Measurements from ENCODE around the gene GFI1.

- PRO-cap, 3 experiments = no peak in any of the 3 experiments
- RAMPAGE, long total RNA, 2 experiments = no peak in any of the 2 experiments
- RRBS = no CpG with 5 or more reads among the region's 5 CpGs
Measured at GRCh38 chr1:91765162-91765759, 120.7 kb downstream of the TGFBR3 start.

- PRO-cap, 3 experiments = no peak in any of the 3 experiments
- RAMPAGE, long total RNA, 2 experiments = no peak in any of the 2 experiments
- RRBS = no CpG with 5 or more reads among the region's 17 CpGs
Measured at GRCh38 chr1:91804199-91805298, 81.4 kb downstream of the TGFBR3 start.

GRCh38 chr1:91850653-91851672, 35.0 kb downstream of the TGFBR3 start:
- PRO-cap, 3 experiments = peak in 1 of 3 experiments; most common plus-strand start chr1:91851523 (in 1); most common minus-strand start chr1:91851401 (in 1)
- RAMPAGE, long total RNA, 2 experiments = no peak in any of the 2 experiments
- RRBS = no CpG with 5 or more reads among the region's 11 CpGs

- PRO-cap, 3 experiments = no peak in any of the 3 experiments
- RAMPAGE, long total RNA, 2 experiments = no peak in any of the 2 experiments
- RRBS = no CpG with 5 or more reads among the region's 16 CpGs
Measured at GRCh38 chr1:91948278-91948942, 791 bp upstream of the BRDT start.

DNA sequence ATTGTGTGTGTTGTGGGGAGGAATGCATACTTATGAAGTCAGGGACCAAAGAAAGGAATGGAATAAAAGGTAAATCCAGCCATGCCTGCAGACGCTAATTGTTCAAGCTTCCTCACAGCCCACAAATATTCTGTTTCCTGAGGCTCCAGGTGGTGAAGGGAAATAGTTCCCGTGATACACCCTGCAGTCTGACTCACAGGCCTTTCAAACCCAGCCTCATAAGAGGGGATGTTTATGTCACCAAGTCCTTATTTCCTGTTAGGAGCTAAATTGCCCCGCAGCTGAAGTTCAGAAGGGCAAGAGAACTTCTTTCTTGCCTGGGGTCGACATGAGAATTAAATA, 1.0 kb downstream of the EPHX4 start:
- PRO-cap, 3 experiments = no peak in any of the 3 experiments
- RAMPAGE, long total RNA, 2 experiments = no peak in any of the 2 experiments
- RRBS = no CpG with 5 or more reads among the region's 4 CpGs

DNA sequence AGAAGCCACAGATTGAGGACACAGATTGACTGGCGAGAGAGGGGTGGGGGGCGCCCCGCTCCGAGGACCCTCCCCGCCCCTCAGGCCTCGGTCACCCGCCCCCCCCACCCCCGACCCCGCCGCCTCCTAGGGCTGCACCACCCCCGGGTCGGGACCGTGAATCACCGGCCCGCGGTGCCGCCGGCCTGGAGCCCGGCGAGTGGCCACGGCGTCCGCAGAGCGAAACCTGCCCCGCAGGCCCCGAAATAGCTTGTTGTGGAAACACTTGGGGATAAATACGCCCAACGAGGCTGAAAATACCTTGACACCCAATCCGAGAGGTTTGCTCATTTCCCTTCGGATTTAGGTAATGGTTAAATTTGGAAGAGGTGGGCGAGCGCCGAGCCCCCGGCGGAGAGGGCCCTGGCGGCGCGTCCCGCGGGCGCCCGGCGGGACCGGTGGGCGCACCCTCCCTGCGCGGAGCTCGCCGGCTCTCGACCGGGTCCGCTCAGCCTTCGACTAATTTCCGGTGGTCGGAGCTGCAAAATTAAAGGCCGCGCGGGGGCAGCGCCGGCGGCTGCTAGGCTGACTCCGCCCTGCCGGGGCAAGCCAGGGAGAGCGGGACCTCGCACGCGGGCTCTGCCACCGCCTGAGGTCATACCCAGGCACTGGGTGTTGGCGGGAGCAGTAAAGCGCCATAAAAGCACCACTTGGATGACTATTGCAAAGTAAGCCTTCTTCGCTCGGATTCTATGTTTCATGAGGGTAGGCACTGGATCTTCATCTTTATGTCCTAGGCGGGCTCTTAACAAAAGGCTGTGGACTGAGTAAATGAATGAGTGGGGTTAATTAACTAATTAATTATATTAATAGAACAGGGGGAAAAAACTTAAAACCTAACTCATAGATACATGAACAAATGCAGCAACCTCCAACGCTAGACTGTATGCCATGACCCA, at the start of gene GFI1:
Gene GFI1 (minus strand): TSS at position 500 of the 938 bp plus-strand sequence.
- PRO-cap, 3 experiments = peak in 3 of 3 experiments; most common plus-strand start position 591 of the sequence (in 1); most common minus-strand start position 500 of the sequence (in 3)
- RAMPAGE, long total RNA, 2 experiments = no peak in any of the 2 experiments
- RRBS = 3% methylated on average over 16 of the region's 74 CpGs

- PRO-cap, 3 experiments = no peak in any of the 3 experiments
- RAMPAGE, long total RNA, 2 experiments = no peak in any of the 2 experiments
- RRBS = no CpG with 5 or more reads among the region's 15 CpGs
Measured at GRCh38 chr1:92634091-92634706, 147.5 kb upstream of the GFI1 start.

GRCh38 chr1:92671219-92672053, 113.5 kb downstream of the EVI5 start:
- PRO-cap, 3 experiments = no peak in any of the 3 experiments
- RAMPAGE, long total RNA, 2 experiments = no peak in any of the 2 experiments
- RRBS = no CpG with 5 or more reads among the region's 3 CpGs

DNA sequence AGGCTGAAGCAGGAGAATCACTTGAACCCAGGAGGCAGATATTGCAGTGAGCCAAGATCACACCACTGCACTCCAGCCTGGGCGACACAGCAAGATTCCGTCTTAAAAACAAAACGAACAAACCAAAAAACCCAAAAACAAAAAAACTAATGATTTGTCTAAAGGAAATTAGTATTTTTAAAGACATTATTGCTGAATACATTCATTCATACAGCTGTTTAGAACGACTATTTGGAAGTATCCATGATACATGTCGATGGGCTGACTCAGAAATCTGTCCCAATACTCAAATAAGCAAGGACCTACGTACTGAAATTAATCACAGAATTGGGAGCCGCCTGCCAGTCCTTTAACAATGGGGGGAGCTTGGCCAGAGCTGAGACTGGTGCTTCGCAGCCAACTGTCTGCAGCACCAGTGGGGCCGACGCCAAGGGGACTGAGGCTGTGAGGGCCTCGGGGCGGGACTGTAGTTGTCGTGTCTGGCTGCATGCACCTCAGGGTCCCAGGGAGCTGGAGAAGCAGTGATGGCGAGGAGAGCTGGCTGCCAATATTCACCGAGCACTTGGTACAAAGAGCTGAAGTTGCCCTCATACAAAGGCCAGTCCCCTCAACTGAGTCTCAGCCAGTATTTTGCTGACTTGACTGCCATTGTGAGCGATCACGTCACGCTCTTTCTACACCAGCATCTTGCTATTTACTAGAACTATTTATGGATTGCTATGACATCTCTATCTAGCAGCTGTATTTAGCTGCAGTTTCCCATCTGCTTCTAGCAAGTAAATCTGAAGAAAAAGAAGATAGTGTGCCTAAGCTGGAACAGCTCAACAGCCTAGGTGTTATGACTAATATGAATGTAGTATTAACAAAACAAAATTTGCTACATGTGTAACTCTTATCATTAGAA, 29.3 kb downstream of the EVI5 start:
- PRO-cap, 3 experiments = no peak in any of the 3 experiments
- RAMPAGE, long total RNA, 2 experiments = no peak in any of the 2 experiments
- RRBS = no CpG with 5 or more reads among the region's 18 CpGs

- PRO-cap, 3 experiments = no peak in any of the 3 experiments
- RAMPAGE, long total RNA, 2 experiments = no peak in any of the 2 experiments
- RRBS = no CpG with 5 or more reads among the region's 6 CpGs
Measured at GRCh38 chr1:92792134-92792795, 7.4 kb upstream of the EVI5 start.

- PRO-cap, 3 experiments = no peak in any of the 3 experiments
- RAMPAGE, long total RNA, 2 experiments = no peak in any of the 2 experiments
- RRBS = no CpG with 5 or more reads among the region's 6 CpGs
Measured at GRCh38 chr1:92919294-92919996, 41.8 kb downstream of the DIPK1A start.

- PRO-cap, 3 experiments = peak in 2 of 3 experiments; most common plus-strand start chr1:93042629 (in 2)
- RAMPAGE, long total RNA, 2 experiments = no peak in any of the 2 experiments
- RRBS = no CpG with 5 or more reads among the region's 5 CpGs
Measured at GRCh38 chr1:93042391-93042952, 36.6 kb upstream of the MTF2 start.

DNA sequence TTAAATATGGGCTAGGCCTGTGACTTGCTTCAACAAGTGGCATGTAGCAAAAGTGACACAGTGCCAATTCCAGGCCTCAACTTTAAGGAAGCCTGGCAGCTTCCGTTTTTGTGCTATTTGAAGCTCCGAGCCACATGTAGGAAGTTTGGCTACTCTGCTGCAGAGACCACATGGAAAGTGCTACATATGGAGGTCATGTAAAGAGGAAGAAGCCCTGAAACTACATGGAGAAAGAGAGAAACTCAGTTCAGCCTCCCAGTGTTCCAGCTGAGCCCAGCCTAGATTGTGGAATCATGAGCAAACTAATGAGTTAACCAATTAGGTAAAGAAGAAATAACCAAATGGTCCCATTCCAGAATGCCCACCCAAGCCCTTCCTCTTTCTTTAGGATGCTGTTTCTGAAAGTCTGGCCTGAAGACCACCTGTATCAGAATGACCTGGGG, 28.4 kb upstream of the DR1 start:
- PRO-cap, 3 experiments = no peak in any of the 3 experiments
- RAMPAGE, long total RNA, 2 experiments = no peak in any of the 2 experiments
- RRBS = no CpG with 5 or more reads among the region's 2 CpGs

DNA sequence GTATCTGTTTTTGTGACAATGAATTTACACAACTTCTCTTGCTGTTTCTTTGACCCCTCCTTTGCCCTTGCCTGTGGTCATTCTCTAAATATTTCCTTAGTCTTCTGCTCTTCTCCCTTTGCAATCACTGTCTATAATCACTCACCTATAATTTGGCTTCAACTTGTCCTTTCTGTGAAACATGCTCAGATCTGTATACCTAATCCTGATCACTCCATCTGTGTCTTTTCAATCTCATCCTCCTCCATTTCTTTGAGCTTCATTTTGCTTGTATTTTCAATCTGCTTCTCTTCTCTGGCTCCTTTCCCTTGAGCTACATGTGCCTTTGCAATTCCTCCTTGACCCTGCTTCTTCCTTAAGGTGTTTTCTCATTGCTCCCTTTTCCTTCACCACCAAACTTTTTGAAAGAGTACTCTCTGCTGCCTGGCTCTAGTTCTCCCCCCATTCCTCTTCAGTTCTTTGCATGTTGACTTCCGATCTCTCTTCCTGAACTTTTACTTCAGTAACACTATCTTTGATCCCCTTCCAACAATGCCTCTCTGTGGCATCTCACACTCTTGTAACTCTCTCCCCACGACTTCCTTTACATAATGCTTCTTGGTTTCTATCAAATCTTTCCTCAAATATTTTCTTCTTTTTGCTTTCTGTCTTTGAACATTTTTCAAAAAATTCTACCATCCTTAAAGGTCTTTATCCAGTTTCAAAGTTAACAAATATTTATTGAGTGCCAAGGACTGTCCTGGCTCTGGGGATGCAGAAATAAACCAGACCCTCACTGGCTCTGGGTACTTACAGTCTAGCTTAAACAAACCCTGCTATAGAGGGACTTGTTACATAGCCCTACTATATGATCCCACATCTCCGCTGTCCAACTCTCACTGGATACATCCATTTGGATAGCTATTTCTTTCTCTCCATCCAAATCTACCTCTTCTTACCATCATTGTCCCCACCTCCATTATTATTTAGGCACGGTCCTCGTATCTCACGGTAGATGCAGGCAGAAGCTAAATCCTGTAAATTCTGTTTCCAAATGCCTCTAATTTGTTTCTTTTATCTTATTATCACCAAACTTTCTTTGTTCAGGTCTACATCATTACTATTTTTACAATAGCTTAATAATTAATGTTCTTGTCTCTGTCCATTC, 4.7 kb upstream of the DR1 start:
- PRO-cap, 3 experiments = no peak in any of the 3 experiments
- RAMPAGE, long total RNA, 2 experiments = start-site peak on the minus strand in 1 of 2 experiments, centred at position 428 of the sequence, 103 reads per replicate
- RRBS = no CpG with 5 or more reads among the region's 6 CpGs

DNA sequence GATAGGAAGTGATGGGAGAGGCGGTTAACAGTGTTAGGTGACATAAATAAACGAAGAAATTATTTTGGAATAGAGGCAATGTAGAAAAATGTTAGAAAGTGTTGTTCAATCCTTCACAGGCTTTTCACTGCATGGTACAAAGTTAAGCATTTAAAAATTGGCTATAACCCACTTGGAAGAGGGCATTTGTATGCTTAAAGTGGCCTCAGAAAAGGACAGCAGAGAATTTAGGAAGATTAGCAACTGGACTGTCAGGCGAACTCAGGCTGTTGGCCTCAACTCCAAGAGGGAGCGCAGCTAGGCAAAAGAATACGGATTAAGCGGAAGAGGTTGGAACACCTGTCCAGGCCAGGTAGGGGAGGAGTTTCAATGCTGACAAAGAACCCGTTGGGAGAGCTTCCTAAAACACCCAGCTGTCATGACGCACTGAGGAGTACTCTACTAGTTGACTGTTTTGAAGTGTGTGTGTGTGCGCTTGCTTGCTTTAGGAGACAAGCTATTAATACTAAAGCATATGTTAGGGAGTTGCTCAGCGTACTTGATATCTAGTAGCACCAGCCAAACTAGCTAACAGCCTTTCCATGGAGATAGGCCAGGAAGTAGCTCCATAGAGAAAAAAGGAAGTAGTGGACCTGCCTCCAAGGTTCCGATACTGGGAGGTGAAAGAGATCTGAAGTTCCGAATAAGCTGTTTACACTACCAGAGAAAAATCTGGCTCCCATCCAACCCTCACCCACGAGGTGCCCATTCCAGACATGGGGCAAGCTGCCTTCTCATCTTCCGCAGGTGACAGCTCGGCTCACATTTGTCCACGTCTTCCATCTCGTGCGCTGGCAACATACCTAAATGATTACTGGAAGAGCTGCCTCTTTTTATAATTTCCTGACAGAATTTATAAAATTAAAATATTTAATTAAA, 1.1 kb upstream of the FNBP1L start:
- PRO-cap, 3 experiments = peak in 1 of 3 experiments; most common plus-strand start position 747 of the sequence (in 1)
- RAMPAGE, long total RNA, 2 experiments = no peak in any of the 2 experiments
- RRBS = no CpG with 5 or more reads among the region's 18 CpGs

GRCh38 chr1:93600510-93601228, 81.0 kb downstream of the BCAR3 start:
- PRO-cap, 3 experiments = no peak in any of the 3 experiments
- RAMPAGE, long total RNA, 2 experiments = no peak in any of the 2 experiments
- RRBS = no CpG with 5 or more reads among the region's 5 CpGs

DNA sequence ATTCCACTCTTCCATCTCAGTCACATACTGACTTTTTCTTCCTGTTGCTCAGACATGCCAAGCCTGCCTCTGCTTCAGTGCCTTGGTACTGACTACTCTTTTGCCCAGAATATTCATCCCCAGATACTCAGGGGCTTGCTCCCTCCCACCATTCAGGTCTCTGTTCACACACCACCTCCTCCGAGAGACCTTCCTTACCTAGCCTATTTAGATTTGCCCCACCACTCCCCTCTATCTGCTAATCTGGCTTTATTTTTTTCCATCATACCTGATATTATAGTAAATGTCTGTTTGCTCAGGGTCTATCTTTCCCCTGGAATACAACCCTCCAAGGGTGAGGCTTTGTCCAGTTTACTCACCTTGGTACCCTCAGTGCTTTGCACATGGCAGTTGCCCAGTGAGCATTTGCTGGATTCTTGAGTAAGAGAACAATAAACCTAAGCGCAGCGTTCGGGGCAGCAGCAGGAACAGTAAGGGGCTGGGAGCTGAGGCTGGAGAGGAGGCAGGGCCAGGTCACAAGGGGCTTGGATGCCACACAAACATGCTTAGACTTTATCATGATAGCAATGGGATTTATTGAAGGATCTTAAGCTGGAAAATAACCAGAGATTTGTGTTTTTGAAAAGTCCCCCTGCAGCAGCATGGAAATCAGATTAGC, 26.9 kb downstream of the BCAR3 start:
- PRO-cap, 3 experiments = no peak in any of the 3 experiments
- RAMPAGE, long total RNA, 2 experiments = no peak in any of the 2 experiments
- RRBS = no CpG with 5 or more reads among the region's 4 CpGs

DNA sequence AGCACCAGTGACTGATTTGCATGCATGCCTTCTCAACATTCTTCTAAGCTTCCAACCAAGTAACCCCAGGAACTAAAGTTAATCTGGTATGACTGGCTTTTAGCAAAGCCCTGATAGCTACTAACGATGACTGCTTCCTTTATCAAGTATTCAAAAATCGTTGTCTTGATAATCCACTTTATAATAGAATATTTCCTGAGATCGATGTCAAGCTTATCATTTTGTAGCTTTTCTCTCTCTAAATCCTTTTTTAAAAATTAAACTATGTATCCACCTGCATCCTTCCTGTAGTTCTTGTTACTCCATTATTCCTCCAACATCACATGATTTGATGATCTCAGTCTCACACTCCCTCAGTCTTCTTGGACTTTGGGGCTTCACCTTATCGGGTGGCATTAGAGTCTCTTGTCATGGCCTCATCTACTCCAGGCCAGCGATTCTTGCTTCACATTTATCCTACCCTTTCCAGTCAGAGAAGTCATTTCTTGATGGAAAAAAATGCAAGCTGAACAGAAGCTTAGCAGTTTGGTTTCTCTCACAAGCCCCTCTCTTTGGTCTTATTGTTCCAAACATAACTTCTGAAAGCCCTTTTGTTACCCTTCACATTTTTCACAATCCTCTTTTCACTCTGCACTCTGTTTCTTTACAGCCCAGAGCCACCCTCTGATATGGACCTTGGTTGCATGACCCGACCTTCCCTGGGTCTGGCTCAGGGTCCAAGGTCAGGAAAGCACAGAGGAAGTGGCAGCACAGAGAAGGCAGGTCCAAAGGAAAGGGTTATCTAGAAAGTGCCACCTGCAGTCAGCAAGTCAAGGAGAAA, 18.8 kb downstream of the BCAR3 start:
- PRO-cap, 3 experiments = no peak in any of the 3 experiments
- RAMPAGE, long total RNA, 2 experiments = no peak in any of the 2 experiments
- RRBS = no CpG with 5 or more reads among the region's 6 CpGs

GRCh38 chr1:93676409-93676974, 5.1 kb downstream of the BCAR3 start:
- PRO-cap, 3 experiments = peak in 1 of 3 experiments; most common plus-strand start chr1:93676689 (in 1)
- RAMPAGE, long total RNA, 2 experiments = no peak in any of the 2 experiments
- RRBS = no CpG with 5 or more reads among the region's 6 CpGs

GRCh38 chr1:93708603-93709546, 27.2 kb upstream of the BCAR3 start:
- PRO-cap, 3 experiments = peak in 3 of 3 experiments; most common plus-strand start chr1:93709159 (in 3); most common minus-strand start chr1:93708952 (in 1)
- RAMPAGE, long total RNA, 2 experiments = no peak in any of the 2 experiments
- RRBS = no CpG with 5 or more reads among the region's 10 CpGs